A549 (cell line): ENCODE measurements around a stretch of chr9.

DNA sequence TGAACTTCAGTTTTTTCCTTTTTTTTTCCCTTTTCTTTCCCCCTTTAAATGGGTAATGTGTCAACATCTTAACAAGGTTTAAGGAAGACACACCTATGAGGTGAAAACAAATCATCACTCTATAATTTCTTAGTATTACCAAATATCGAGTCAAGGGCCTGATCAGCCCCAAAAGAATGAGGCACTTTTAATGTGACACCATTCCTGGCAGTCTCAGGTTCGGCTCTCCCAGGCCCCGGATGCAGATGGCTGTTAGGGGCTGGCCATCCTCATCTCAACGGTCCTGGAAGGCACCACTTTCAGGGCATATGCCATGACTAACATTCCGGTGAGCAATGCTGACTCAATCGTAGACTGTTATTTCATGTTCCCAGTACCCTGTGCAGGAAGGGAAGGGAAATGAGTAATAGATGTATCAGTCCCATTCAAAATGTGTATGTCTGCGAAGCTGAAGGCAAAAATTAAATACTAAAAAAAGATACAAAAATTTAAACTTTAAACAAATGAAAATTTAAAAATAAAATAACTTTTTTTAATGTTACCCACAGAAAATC, 79.2 kb downstream of the GLDC start:
- PRO-cap, result no peak
CAGE:
- cytosol, long polyA plus RNA, result no peak
- long polyA plus RNA, result no peak
- nucleus, long polyA plus RNA, result no peak

GRCh38 chr9:6680485-6681142, 35.1 kb upstream of the GLDC start:
- PRO-cap, result no peak
CAGE:
- cytosol, long polyA plus RNA, result no peak
- long polyA plus RNA, result no peak
- nucleus, long polyA plus RNA, result no peak

- PRO-cap, result no peak
CAGE:
- cytosol, long polyA plus RNA, result no peak
- long polyA plus RNA, result no peak
- nucleus, long polyA plus RNA, result no peak
Measured at GRCh38 chr9:7053945-7054452, 296.2 kb downstream of the KDM4C start.

GRCh38 chr9:7082158-7082528, 324.4 kb downstream of the KDM4C start:
- PRO-cap, result no peak
CAGE:
- cytosol, long polyA plus RNA, result no peak
- long polyA plus RNA, result no peak
- nucleus, long polyA plus RNA, result no peak

- PRO-cap, result no peak
CAGE:
- cytosol, long polyA plus RNA, result no peak
- long polyA plus RNA, result no peak
- nucleus, long polyA plus RNA, result no peak
Measured at GRCh38 chr9:7121920-7122377, 364.2 kb downstream of the KDM4C start.

GRCh38 chr9:7653242-7653542, 146.4 kb downstream of the DMAC1 start:
- PRO-cap, result no peak
CAGE:
- cytosol, long polyA plus RNA, result no peak
- long polyA plus RNA, result no peak
- nucleus, long polyA plus RNA, result no peak

GRCh38 chr9:8314978-8315725, 515.6 kb upstream of the DMAC1 start:
- PRO-cap, result no peak
CAGE:
- cytosol, long polyA plus RNA, result no peak
- long polyA plus RNA, result no peak
- nucleus, long polyA plus RNA, result no peak

DNA sequence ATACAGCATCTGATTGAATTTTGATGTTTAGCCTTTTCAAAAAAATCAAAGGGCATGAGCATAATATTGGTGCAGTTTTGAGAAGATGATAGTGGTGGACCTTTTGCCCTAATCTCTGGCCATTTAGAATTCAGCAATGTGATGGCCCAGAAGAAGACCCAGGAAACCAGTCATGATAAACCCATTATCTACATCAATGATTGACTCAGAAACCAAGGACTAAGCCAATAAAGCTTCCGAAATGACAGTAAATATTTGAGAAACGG, 1158.7 kb upstream of the DMAC1 start:
- PRO-cap, result no peak
CAGE:
- cytosol, long polyA plus RNA, result no peak
- long polyA plus RNA, result no peak
- nucleus, long polyA plus RNA, result no peak

DNA sequence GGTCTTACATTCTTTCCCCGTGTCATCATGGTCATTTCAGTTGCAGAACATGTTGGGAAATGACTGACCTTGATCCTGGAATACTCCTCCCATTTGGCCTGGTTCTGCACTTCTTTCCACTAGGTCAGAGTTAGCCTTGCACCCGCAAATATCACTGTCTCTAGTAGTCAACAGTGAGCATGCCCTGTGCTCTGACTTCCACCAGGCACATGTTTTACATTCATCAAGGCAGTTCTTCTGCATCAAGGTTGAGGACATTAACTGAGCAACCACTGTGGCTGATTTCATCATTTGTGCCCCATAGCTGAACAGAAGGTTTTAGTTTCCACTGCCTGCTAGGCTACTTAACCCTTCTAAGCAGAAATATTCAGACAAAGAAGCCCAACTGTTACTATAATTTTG, 1161.8 kb upstream of the DMAC1 start:
- PRO-cap, result no peak
CAGE:
- cytosol, long polyA plus RNA, result no peak
- long polyA plus RNA, result no peak
- nucleus, long polyA plus RNA, result no peak

DNA sequence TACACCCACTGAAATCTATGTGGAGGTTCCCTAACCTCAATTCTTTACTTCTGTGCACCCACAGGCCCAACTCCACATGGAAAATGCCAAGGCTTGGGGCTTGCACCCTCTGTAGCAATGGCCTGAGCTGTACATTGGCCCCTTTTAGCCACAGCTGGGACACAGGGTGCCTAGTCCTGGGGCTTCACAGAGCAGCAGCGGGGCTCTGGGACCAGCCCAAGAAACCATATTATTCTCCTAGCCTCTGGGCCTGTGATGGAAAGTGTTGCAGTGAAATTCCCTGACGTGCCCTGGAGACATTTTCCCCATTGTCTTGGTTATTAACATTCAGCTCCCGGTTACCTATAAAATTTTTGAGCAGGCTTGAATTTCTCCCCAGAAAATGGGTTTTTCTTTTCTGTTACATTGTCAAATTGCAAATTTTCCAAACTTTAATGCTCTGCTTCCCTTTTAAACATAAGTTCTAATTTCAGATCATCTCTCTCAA, 206.5 kb upstream of the PTPRD start:
- PRO-cap, result no peak
CAGE:
- cytosol, long polyA plus RNA, result no peak
- long polyA plus RNA, result no peak
- nucleus, long polyA plus RNA, result no peak

DNA sequence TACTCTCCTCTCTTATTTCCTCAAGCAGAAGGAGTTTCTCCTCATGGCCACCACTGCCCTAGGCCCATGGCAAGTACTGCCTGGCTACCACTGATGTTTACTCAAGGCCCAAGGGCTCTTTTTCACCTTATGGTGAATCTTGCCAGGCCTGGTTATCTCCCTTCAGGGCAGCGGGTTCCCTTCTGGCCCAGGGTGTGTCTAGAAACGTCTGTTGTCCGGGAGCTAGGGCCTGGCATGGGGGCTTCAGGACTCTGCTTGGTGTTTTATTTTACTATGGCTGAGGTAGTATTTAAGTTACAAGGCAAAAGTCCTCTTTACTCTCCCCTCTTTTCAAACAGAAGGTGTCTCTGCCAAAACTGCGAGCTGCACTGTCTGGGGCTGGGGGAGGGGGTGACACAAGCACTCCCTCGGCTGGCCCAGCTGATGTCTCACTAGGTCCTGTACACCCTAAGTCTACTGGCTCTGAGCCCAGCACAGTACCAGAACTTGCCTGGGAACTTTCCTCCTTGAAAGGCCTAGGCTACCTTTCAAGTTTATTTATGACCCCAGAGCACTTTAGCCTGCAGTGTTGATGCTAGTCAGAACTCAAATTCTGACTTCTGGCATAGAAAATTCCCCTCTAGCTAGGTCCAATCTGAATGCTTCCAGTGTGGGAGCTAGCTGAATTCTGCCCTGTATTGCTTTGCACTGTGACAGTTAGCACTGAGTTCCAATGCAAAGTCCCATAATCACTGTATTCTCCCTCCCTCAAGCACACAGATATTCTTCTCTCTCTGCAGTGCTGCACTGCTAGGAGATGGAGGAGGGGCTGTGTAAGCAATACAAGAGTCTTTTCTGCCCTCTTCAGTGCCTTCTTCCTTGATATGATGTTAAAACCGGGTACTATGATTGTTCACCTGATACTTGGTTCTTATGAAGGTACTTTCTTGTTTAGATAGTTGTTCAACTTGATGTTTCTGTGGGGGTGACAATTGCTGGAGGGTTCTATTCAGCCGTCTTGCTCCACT, 10.4 kb downstream of the LURAP1L start:
- PRO-cap, result no peak
CAGE:
- cytosol, long polyA plus RNA, result no peak
- long polyA plus RNA, result no peak
- nucleus, long polyA plus RNA, result no peak

GRCh38 chr9:12923389-12923789, 148.6 kb downstream of the LURAP1L start:
- PRO-cap, result no peak
CAGE:
- cytosol, long polyA plus RNA, result no peak
- long polyA plus RNA, result no peak
- nucleus, long polyA plus RNA, result no peak

- PRO-cap, result no peak
CAGE:
- cytosol, long polyA plus RNA, result no peak
- long polyA plus RNA, result no peak
- nucleus, long polyA plus RNA, result no peak
Measured at GRCh38 chr9:13209704-13209984, 69.8 kb downstream of the MPDZ start.

DNA sequence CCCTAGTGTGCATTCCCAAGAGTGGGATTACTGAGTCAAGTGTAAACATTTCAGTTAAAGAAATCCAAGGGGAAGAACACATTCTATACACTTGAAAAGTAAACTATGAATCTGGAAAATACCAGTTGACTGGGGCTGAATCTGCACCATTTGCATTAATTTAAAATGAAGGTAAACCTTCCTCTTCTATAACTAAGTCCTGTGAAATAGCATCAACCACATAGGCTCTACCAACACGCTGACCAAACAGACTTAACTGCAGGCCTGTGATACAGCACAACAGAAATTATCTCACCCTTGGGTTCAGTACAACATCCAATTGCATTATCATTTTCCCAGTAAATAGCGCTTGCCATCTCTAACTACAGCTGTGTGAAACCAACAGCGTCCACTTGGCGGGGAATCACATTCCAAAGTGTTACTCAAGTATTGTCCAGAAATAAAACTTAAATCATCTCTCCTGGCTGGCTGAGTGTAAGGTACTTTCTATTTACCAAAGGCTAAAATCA, 205.4 kb upstream of the MPDZ start:
- PRO-cap, result no peak
CAGE:
- cytosol, long polyA plus RNA, result no peak
- long polyA plus RNA, result no peak
- nucleus, long polyA plus RNA, result no peak

GRCh38 chr9:14026885-14027602, 286.9 kb downstream of the NFIB start:
- PRO-cap, result no peak
CAGE:
- cytosol, long polyA plus RNA, result no peak
- long polyA plus RNA, result no peak
- nucleus, long polyA plus RNA, result no peak

DNA sequence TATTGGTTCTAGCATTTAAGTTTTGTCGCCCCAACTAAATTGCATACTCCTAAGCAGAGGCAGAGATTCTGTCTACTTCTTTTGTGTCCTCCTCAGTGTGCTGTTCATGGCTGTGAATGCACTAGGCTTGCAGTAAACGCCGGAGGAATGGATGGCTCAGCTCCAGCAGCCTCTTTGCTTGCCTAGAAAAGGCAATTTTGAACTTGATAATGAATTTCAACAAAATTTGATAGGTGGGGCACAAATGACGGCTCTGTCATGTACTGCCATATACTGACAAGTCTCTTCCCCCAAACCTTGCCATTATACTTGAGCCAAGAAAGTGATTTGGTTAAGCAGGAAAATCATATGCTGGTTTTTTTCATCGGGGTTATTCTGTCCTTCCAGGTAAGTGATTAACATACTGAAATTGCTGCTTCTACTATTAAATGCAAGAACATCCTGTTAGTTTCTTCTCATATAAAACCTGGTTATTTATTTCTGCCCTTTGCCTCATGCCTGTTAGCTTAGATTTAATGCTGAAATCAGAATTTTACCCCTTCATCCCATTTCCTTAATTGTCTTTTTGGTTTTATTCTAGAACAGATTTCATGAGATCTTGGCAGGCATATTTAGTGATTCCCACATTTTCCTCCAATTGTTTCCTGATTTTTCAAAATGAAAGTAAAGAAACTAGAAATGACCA, 133.1 kb downstream of the NFIB start:
- PRO-cap, result no peak
CAGE:
- cytosol, long polyA plus RNA, result no peak
- long polyA plus RNA, result no peak
- nucleus, long polyA plus RNA, result no peak

DNA sequence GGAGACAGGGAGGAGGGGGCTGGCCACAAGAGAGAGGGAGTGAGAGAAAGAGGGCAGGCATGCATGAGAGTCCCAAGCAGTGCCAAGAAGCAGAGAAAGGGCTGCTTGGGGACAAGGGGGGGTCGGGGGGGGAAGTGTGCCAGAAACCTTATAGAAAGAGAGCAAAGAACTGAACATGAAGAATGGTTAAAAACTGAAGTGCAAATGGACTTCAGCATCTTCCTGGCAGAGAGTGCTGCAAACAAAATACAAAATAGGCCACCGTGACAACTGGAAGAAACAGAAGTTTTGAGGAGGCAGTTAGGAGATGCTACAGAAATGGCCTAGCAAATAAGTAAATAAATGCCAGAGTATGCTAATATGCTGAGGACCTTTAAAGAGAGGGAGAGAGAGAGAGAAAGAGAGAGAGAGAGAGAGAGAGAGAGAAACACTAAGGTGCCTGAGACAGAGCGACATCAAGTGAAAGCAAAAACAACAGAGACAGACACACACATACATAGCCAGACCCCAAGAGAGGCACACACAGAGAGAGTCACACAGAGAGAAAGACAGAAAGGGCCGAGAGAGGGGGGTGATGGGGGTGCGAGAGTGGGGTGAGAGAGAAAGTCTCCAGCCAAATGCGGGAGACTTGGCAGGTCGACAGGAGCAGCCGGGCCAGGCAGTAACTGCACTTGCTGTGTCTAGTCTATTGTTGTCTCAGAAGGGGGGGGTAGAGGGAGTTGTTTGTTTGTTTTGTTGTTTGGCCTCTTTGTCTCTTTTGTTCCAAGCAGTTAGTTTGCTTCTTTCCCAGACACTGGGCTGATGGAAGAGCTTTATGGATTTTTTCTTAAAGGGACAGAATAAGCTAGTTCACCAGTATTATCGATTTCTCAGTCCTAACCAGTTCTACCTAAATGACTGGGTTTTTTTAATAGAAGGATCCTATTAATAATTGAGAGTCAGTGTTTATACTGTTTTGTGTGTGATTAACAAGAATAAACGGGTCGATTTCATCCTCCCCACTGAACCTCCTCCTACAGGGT, 30.1 kb upstream of the NFIB start:
- PRO-cap, result no peak
CAGE:
- cytosol, long polyA plus RNA, result no peak
- long polyA plus RNA, result no peak
- nucleus, long polyA plus RNA, result no peak

GRCh38 chr9:14400688-14400981, 86.7 kb upstream of the NFIB start:
- PRO-cap, result no peak
CAGE:
- cytosol, long polyA plus RNA, result no peak
- long polyA plus RNA, result no peak
- nucleus, long polyA plus RNA, result no peak

DNA sequence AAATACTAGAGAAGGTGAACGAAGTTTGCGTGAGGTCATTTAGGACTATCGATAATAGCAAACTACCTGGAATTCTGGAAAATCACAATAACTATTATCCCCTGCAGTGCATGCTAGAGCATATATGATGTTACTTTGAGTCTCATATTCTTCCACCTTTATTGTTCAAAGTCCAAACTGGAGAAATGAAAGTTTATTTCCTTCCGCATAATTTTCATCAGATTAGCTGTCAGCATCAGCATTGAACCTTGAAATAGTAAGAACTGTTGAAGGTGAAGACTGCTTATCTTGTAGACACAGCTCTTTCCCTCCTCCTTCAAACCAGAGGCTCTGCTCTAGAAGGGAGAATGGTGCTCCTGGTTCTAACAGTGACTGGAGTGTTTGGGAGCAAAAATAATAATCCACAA, 170.7 kb downstream of the ZDHHC21 start:
- PRO-cap, result no peak
CAGE:
- cytosol, long polyA plus RNA, result no peak
- long polyA plus RNA, result no peak
- nucleus, long polyA plus RNA, result no peak

GRCh38 chr9:14647563-14648458, 45.4 kb downstream of the ZDHHC21 start:
- PRO-cap, result no peak
CAGE:
- cytosol, long polyA plus RNA, result no peak
- long polyA plus RNA, result no peak
- nucleus, long polyA plus RNA, result no peak